Psoas muscle (tissue), 2 donors: ENCODE results near the gene ICE2.

GRCh38 chr15:59814301-59814838 is 125.2 kb upstream of the BNIP2 start:
- PRO-cap, 2 experiments: no peak in any of the 2 experiments

DNA sequence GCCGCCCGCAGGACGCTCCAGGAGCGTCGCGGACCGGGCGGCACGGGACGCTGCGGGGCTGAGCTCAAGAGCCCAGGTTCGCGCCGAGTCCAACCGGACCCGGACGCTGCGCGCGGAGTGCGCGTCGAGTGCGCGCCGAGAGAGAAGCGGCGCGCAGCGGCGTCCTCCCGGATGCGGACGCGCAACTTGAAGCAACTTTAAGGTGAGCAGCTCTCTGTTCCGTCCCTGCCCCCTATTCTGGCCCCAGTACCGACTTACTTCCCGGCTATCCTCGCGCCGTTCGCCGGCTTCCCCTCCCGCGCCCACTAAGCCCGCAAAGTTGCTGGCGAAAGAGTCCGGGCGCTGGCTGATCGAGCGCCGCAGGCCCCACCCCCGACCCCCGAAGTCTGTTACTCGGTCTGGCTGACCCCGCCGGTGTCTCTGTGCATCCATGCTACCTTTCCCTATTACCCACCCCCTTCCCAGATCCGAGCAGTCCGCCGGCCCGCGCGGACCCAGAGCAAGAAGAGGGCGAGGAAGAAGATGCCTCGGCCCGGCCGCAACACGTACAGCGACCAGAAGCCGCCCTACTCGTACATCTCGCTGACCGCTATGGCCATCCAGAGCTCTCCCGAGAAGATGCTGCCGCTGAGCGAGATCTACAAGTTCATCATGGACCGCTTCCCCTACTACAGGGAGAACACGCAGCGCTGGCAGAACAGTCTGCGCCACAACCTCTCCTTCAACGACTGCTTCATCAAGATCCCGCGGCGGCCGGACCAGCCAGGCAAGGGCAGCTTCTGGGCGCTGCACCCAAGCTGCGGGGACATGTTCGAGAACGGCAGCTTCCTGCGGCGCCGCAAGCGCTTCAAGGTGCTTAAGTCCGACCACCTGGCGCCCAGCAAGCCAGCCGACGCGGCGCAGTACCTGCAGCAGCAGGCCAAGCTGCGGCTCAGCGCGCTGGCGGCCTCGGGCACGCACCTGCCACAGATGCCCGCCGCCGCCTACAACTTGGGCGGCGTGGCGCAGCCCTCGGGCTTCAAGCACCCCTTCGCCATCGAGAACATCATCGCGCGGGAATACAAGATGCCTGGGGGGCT is 670 bp downstream of the FOXB1 start:
- PRO-cap, 2 experiments: no peak in any of the 2 experiments

DNA sequence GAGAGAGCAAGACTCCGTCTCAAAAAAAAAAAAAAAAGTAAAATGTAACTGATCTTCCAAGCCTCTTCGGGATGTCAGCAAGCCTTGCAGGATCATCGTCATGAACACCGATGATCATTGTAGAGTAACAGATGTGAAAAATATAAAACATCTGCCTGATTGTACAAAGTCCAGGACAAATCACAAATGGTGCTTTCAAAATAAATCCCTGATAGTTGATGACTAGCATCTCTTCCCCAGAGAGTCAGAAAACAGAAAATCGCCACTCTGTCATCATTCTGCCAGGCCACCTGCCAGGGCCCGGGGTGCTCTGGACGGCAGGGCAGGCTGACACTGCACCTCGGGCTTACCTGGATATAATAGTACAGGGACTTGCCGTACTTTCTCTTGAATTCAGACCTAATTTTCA is 49.1 kb downstream of the ANXA2 start:
- PRO-cap, 2 experiments: no peak in any of the 2 experiments

DNA sequence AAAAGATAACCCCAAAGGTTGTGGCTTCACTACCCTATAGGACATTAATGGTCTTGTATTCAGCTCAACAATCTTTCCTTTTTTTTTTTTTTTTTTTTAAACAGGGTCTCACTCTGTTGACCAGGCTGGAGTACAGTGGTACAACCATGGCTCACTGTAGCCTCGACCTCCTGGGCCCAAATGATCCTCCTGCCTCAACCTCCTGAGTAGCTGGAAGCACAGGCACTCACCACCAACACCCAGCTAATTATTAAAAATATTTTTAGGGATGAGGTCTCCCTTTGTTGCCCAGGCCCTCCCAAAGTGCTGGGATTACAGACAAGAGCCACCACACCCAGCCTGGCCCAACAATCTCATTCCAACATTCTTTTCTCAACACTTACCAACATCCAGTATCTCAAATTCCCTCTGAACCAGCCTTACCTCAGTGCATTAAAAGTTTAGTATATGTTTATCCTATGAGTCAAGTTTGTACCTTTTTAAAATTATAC is 25.1 kb downstream of the ANXA2 start:
- PRO-cap, 2 experiments: no peak in any of the 2 experiments

- PRO-cap, 2 experiments: no peak in any of the 2 experiments
These were observed 18.1 kb downstream of the ANXA2 start for GRCh38 chr15:60379511-60380231.

DNA sequence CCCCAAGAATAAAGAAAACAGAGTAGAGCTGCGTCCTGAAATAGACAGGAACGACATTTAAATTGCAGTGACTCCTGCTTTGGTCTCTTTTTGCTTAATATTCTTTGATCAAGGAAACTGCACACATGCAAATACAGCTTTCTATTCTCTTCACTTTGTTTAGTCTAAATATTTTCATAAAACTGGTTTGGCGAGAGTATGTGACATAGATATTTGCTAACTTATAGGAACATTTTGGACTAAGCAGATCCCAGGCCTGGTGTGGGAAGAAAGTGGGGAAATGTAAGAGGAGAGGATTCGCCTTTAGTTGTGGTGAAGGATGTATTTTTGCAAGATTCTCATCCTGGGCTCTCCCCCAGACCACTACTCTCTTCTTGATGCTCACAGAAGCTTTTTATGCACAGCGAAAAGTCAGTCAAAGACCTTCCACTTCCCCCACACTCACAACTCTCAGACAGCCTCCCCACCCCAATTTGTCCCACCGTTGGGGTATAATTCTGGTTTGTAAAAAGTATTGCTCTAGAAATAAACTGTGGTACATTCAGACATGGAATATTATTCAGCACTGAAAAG is 10.8 kb downstream of the ANXA2 start:
- PRO-cap, 2 experiments: no peak in any of the 2 experiments

- PRO-cap, 2 experiments: no peak in any of the 2 experiments
These were observed 9.4 kb downstream of the ANXA2 start for GRCh38 chr15:60388330-60388883.

- PRO-cap, 2 experiments: peak in 2 of 2 experiments; most common plus-strand start chr15:60479207 (in 2); most common minus-strand start chr15:60479074 (in 2)
These were observed at the start of gene ICE2 for GRCh38 chr15:60478788-60479783. Gene ICE2 (minus strand): TSS chr15:60479142.

DNA sequence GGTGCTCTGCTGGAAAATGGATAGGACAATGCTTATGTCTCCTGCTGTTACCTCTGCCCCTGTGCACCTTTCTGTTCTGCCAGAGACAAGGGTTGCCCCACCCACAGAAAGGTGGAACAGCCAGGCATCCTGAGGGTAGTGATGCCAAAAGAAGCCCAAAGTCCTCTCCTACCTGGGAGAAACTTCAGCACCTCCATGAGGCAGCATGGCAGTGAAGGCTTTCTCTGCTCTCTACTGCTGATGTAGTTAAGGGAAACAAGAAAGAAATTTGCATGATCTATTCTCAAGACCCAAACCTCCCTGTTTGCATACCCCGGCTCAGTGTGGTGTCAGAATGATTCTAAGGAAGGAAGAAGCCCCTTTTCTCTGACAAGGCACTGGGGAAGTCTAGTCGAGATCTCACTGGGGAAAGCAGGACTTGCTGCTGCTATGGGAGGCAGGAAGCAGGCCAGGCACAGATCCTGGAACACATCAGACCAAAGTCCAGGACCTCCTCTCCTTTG is 89.3 kb upstream of the ICE2 start:
- PRO-cap, 2 experiments: no peak in any of the 2 experiments

GRCh38 chr15:60579569-60580500 is 100.9 kb upstream of the ICE2 start:
- PRO-cap, 2 experiments: no peak in any of the 2 experiments

DNA sequence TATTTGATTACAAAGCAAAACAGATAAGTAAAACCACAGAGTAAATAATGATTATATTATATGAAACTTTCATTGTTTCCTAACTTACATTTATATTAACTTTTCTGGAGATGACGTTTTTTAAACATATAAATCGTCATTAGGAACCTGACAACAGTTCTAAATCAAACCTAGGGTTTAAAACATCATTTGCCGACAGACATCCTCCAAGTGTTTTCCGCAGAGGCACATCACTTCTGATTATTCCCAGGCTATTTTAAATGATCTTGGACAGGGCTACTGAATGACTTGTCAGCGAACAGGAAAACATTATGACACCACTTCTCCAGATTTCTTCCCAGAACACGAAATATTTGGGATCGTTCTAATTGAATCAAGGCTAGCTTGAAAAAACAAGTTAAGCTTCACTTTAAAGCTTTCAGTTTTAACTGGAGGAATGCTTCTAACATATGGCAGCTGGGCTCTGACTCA is 126.8 kb upstream of the ICE2 start:
- PRO-cap, 2 experiments: peak in 1 of 2 experiments; most common minus-strand start position 238 of the sequence (in 1)

DNA sequence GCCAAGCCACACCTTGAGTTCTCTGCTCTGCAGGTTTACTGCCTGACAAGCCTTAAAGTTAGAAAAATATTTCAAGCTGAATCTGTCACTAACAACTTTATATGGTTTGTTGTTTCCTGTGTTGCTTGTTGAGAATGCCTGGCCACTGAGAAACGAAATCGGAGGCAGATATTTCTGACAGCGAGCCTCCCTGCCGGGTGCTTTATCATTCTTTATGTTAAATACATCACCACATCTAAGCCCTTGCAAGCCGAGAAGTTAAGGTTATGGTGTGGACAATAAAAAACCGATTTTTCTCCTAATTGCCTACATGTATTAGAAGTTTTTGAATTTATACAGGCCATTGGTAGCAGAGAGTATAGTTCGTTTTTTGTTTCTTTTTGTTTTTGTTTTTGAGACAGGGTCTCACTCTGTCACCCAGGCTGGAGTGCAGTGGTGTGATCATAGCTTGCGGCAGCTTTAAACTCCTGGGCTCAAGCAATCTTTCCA is 188.3 kb upstream of the ICE2 start:
- PRO-cap, 2 experiments: no peak in any of the 2 experiments

- PRO-cap, 2 experiments: no peak in any of the 2 experiments
These were observed 225.1 kb upstream of the ICE2 start for GRCh38 chr15:60704010-60704552.

GRCh38 chr15:60913108-60913635 is 315.9 kb downstream of the RORA start:
- PRO-cap, 2 experiments: no peak in any of the 2 experiments

- PRO-cap, 2 experiments: no peak in any of the 2 experiments
These were observed 247.5 kb downstream of the RORA start for GRCh38 chr15:60981523-60982129.

DNA sequence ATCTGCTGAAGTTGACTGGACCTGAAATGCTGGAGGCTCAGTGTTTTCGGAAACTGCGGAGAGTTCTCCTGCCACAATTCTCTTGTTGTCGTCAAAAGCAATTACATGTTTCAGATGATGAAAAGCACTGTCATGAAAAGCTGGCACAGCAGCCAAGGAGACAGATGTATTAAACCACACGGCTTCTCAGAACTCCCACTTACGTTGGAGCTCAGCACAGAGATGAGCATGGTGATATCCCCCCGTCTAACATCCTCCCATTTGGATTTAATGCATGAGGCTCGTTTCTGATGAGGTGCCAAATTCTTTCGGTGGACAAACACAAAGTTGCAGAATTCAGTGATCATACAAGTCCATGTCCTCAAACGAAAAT is 180.0 kb downstream of the RORA start:
- PRO-cap, 2 experiments: no peak in any of the 2 experiments

DNA sequence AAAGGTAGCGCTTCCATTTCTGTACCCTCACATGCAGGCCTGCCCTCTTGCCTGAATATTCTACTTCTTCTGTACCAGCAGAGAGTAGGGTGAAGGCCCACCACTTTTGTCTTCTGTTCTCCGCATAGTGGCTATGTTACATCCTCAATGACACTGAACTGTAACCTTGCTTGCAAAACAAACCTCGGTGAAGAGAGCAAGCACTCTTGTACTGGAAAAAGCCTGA is 151.4 kb downstream of the RORA start:
- PRO-cap, 2 experiments: no peak in any of the 2 experiments

- PRO-cap, 2 experiments: no peak in any of the 2 experiments
These were observed 281.1 kb upstream of the RORA start for GRCh38 chr15:61510197-61510656.

DNA sequence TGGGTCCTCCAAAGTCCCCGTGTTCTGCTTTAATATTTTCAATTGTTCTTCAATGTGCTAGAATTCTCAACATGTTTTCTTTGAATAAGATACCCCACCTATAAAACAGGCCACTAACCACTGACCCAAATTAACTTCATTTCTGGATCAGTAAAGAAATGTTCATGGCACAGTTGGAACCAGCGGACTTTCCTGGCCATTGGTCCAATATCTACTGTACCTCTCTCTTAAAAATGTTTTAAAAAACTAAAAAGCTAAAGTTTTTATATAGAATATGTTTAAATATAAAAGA is 131.2 kb downstream of the VPS13C start:
- PRO-cap, 2 experiments: no peak in any of the 2 experiments

DNA sequence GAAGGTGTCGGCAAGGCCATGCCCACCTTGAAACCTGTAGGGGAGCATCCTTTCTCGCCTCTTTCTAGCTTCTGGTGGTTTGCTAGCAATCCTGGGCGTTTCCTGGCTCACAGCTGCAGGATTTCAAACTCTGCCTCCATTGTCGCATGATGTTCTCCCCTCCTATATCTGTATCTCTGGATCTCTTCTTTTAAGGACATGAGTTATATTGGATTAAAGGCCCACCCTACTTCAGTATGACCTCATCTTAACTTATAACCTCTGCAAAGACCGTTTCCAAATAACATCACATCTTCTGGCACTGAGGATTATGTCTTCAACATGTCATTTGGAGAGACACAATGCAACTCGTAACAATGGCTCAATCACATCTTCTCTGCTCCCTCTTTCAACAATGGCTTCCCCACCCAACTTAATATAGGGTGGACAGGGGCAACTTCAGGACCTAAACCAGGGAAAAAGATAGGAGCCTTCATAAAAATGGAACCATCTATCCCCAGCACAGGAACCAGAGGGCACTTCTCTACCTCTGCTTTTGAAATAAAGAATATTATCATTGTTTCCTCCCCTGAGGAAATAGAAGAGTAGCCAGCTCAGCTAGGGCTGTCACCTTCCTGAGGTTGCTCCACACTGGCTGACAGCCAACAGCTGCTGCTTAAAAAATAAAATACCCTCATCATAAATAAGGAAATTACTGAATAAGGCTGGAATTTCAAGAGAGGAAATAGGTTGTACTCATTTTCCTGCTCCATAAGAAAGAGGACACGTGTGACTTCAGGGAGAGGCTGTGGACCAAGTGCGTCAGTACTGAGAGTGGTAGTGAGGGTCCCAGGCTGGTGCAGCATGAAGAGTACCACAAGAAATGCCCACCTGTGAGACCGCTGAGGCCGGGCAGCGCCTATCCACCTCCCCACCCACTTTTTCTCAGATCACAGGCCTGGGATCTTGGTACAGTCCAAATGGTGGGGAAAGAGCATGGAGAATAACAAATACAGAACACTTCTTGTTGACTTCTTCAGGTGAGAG is 7.9 kb upstream of the C2CD4B start:
- PRO-cap, 2 experiments: peak in 1 of 2 experiments; most common plus-strand start position 780 of the sequence (in 1); most common minus-strand start position 178 of the sequence (in 1)